HL-60 (cell line): ENCODE data around the genes ING4 and ATN1.

GRCh38 chr12:6607973-6608891, 1.1 kb upstream of the CHD4 start:
- RRBS: no CpG with 5 or more reads among the region's 10 CpGs

DNA sequence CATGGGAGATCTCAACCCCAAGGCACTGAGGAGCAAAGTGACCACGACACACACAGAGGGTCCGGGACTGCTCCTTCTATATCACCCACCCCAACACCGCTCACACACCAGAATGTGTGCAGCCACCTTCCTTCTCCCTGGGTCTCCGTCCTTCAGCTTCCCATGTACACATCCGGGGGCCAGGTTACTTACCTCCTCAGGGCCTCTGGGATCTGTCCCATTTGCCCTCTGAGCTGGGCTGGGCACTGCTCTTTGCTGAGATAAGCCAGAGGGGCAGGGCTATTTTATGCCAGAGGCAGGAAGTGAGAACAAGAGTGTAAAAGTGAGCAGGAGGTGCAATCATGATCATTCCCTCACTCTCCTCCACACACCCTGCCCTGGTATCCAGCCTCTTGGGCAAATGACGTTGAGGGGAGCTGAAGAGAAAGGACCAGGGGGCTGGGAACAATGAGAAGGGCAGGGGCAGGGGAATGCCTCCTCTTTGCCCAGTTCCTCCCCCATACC, 4.3 kb downstream of the LPAR5 start:
- RRBS: 94% methylated on average over 3 of the region's 6 CpGs

DNA sequence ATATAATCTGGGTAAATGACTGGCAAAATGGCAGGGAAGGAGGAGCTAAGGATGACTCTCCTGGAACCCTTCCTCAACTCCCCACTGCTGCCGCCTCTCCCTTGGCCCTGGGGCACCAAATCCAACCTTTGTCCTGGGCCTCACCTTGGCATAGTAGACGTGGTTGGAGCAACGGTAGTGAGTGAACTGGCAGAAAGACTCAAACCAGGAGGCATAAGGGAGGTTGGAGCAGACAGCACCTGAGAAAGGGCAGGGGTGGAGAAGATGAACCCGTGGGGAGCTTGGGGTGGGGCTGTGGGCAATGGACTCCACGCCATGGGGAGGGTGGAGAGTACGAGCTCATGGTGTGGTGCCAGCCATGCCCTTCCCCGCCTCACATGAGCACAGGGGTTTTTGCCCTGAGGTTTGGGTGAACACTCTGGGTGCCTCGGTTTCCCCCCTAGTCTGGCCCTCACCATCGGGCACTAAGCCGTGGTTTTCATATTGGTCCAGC, 847 bp downstream of the ACRBP start:
- RRBS: no CpG with 5 or more reads among the region's 10 CpGs

DNA sequence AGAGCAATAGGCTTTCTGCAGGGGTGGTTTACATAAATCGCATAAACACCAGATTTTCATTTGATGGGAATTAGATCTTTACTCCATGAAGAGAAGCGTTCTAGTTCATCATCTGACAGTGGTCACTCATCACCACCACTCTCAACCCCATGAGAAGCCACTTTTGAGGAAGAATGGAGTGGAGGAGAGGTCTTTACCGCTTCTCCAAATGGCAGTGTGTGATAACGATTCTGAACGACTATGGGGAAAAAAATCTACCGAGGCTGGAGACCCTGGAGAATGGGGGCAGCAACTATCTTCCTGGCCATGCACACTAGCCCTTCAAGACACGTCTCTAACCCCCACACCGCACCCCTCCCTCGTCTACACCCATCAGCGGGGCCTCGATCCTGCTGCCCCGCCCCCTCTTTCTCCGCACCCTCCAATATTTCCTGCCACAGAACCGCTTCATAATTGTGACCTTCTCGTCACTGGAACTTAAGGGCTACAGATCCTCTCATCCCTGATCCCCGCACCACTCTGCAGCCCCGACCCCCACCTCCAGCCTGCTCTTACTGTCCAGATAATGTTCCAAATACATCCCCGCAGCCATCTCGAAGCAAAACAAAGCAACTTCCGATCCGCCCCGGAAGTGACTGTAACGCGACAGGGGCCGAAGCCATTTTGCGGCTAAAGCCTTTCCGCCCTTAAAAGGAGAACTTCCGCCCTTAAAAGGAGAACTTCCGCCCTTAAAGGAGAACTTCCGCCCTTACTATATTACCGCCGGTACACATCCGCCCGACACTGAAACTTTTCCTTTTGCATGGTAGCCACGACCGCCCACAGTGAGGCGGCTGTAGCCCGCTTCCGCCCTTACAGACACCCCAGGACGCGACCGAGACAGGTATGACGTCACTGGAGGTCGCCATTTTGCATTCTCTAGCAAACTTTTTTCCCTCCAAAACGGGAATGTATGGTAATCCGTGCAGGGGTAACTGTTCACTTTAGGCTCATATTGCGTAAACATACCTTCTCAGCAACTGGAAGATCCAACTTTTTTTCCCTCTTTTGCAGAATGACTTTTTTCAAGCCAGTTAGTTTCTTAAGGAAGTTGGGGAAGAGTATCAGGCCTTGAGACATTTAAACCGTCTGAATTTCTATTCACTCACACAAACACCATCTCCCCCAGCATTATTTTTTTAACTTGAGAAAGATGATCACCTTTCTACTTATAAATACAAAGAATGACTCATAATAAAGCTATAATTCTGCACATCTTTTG, at the start of gene ING4:
TSS of gene ING4 (minus strand) at position 610 of the 1,261 bp plus-strand sequence.
- RRBS: no CpG with 5 or more reads among the region's 48 CpGs

GRCh38 chr12:6665928-6666802, 3.2 kb upstream of the ING4 start:
- RRBS: no CpG with 5 or more reads among the region's 4 CpGs

- RRBS: no CpG with 5 or more reads among the region's 7 CpGs
These were observed 2.4 kb downstream of the PTMS start for GRCh38 chr12:6768473-6769025.

DNA sequence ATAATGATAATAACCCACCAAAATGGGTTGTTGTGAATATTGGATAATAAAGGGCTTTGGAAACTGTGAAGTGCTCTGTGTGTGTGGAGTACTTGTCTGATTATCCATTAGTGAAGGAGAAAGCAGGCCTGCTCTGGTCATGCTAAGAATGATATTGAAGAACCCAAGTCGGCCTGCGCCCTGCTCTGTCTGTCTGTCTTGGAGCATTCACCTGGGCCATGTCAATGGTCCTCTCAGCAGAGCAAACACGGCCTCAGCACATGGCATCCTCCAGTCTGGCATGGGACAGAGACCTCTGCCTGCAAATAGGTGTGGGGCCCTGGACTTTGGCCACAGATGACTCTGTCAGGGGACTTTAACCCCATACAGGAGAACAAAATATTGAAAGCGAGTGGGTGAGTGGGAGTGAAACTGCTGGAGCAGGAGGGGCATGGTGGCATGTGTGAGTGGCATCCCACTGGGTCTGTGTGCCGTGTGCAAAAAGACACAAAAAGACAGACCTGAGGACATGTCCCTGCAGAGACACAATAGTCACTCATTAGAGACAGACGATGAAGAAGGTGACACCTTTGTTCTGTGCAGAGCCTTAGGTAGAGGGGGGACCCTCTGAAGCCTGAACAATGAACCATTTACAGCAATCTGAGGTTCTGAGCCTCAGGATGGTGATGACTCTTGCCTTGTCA, 7.3 kb downstream of the LAG3 start:
- RRBS: no CpG with 5 or more reads among the region's 6 CpGs

GRCh38 chr12:6786439-6787337, 2.6 kb upstream of the CD4 start:
- RRBS: no CpG with 5 or more reads among the region's 10 CpGs

GRCh38 chr12:6868466-6869513, 1.5 kb downstream of the TPI1 start:
- RRBS: no CpG with 5 or more reads among the region's 16 CpGs

- RRBS: 14% methylated on average over 72 of the region's 106 CpGs
These were observed at the start of gene ATN1 for GRCh38 chr12:6927930-6928878. Gene ATN1, plus strand, starts transcription at chr12:6927959.

DNA sequence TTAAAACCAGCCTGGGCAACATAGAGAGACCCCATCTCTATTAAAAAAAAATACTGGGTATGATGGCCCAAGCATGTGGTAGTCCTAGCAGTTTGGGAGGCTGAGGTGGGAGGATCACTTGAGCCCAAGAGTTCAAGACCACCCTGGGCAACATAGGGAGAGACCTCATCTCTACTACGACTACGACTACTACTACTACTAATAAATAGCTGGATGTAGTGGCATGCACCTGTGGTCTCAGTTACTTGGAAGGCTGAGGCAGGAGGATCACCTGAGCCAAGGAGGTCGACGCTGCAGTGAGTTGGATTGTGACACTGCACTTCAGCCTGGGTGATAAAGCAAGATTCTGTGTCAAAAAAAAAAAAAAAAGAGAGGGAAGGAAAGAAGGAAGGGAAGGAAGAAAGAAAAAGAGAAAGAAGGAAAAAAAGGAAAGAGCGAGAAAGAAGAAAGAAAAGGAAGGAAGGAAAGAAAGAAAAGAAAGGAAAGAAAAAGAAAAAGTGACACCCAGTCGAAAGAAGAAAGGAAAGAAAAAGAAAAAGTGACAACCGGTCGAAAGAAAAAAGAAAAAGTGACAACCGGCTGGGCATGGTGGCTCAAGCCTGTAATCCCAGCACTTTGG, 3.0 kb upstream of the PTPN6 start:
- RRBS: no CpG with 5 or more reads among the region's 9 CpGs

GRCh38 chr12:6949179-6949680, 1.9 kb upstream of the PTPN6 start:
- RRBS: no CpG with 5 or more reads among the region's 7 CpGs

DNA sequence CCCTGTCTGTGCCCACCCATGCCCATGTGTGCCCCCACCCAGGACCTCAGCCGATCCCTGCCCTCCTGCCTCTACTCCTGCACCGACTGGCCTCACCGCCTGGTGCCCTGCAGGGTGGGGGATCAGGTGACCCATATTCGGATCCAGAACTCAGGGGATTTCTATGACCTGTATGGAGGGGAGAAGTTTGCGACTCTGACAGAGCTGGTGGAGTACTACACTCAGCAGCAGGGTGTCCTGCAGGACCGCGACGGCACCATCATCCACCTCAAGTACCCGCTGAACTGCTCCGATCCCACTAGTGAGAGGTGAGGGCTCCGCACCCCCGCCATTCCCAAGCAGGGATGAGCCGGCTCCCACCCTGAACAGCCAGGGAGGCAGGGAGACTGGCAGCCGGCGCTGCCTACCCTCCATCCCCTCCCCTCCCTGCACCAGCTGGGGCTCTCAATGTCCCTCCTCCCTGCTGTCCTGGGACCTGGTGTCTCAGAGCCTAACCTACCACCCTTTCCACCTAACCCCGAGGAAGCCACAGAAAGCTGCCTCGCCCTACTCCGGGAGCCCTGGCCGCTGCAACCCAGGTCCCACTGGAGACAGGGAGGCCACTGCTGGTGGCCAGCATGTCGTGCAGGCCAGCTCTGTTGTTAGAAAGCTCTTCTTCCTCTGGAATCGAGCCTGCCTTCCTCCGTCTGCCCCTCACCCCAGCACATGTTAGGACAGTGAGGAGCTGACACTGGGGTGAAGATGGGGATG, 889 bp downstream of the PTPN6 start:
- RRBS: 4% methylated on average over 4 of the region's 22 CpGs

GRCh38 chr12:6967394-6968183, 2.9 kb downstream of the PHB2 start:
- RRBS: no CpG with 5 or more reads among the region's 14 CpGs

DNA sequence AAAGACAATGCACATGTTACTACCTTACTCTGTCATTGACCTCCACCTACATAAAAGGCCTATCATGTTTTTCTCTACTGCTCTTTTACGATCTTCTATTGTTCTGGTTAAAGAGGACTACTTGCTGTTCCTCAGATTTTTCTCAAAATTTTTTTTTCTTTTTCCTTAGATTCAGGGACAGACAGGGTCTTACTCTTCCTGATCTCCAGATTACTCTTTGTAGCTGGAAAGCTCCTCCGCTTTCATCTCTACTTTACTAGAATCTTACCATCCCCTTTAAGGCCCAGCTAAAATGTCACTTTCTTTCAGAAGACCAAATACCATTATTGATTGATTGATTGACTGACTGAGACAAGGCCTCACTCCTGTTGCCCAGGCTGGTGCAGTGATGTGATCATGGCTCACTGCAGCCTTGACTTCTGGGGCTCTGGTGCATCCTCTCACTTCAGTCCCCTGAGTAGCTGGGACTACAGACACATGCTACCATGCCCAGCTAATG, 8.1 kb downstream of the LPCAT3 start:
- RRBS: no CpG with 5 or more reads among the region's 2 CpGs

- RRBS: no CpG with 5 or more reads among the region's 12 CpGs
These were observed 8.0 kb downstream of the C1S start for GRCh38 chr12:7068317-7069048.

GRCh38 chr12:7111957-7112507, 3.0 kb upstream of the C1RL start:
- RRBS: no CpG with 5 or more reads among the region's 5 CpGs

DNA sequence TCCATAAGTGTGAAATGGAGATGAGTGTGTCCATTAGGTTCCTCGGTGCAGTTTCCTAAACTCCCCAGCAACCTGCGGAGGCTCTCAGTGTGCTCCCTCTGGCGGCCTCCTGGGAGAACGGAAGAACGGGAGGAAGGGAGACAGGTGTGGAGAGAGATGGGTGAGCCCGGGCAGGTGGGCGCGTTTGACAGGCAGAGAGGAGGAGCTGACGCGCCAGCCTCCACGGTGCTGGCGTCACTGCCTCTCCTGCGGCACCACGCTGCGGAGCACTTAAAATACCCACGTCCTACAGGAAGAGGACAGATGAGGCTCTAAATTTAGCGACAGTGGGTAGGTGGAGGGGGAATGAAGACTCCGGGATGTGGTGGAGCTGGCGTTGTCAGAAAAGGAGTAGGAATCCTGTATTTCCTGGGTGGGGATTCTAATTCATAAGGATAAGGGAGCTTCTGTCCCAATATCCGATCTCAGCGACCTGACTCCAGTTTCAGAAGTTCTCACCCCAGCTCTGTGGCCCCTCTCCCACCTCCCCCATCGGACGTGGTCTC, 26.7 kb upstream of the PEX5 start:
- RRBS: no CpG with 5 or more reads among the region's 23 CpGs

- RRBS: no CpG with 5 or more reads among the region's 6 CpGs
These were observed 69.5 kb downstream of the ACSM4 start for GRCh38 chr12:7373335-7373728.

GRCh38 chr12:7494228-7494701, 9.3 kb downstream of the CD163 start:
- RRBS: no CpG with 5 or more reads among the region's 2 CpGs